ENCODE data around the genes GRIN2C and MRPL58.

GRCh38 chr17:72567273-72568012 lies 446.6 kb downstream of the SOX9 start:
- PRO-cap, 2 experiments, result no peak in any of the 2 experiments

GRCh38 chr17:72588191-72588744 lies 467.4 kb downstream of the SOX9 start:
- PRO-cap, 2 experiments, result no peak in any of the 2 experiments

GRCh38 chr17:72592148-72593062 lies 471.6 kb downstream of the SOX9 start:
- PRO-cap, 2 experiments, result peak in 2 of 2 experiments; most common minus-strand start chr17:72592804 (in 2)

- PRO-cap, 2 experiments, result no peak in any of the 2 experiments
Observed at GRCh38 chr17:72661665-72661905, 430.9 kb downstream of the SLC39A11 start.

DNA sequence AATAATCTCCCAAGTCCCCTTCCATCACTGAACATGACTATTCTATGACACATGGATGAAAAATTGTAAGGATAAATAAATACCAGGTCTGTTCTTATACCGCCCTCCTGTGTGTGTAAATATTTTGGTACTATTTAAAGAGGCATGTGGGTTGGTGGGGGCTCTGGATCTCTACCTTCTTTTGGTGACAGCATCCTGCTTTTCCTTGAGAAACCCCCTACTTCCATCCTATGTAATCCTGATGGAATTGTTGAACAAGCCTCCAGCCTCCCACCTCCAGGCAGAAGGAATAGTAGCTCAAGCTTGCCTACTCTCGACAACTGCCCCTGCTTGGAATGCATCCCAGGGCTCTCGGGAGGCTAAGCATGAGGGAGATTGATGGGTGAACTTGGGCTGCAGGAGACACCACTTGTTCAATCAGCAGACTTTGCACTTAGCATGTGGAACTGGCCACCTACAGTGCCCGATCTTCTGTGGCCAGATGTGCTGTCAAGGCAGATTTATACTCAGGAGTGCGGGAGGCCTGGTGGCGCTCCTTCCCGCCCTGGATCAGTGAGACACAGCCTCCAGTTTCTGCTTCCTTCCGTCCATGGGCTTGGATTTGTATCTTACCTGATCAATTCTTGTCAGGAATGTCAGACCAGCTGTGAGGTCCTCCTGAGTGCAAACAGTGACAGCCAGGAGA lies 287.3 kb downstream of the SLC39A11 start:
- PRO-cap, 2 experiments, result no peak in any of the 2 experiments

DNA sequence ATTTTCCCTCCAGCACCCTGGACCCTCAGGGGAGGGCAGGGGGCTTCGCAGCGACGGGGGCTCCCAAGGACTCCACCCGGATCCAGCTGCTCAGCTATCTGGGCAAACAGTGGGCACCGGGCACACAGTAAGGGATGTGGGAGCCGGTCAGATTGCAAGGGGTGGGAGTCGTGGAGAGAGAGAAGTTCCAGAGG lies 1.5 kb downstream of the CDC42EP4 start:
- PRO-cap, 2 experiments, result no peak in any of the 2 experiments

DNA sequence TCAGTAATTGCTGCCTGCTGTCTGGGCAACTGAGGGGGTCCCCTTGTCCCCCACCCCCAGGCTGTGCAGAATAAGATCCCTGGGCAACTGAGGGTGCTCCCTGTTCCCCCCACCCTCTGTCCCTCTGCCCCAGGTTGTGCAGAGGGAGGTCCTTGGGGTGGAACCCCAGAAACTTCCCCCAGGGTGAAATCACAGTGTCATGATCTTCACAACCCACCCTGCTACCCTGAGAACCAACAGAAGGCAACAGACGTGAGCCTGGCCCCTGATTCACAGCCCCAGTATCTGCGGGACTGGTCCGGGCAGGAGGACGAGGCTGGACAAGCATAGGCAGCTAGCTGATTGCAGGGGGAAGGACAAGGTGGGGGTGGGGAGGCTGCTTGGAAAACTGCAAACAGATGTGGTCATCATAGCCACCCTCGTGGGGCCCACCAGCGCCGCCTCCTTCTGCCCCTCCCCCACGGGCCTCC lies 12.1 kb upstream of the CDC42EP4 start:
- PRO-cap, 2 experiments, result no peak in any of the 2 experiments

- PRO-cap, 2 experiments, result peak in 2 of 2 experiments; most common plus-strand start chr17:73357520 (in 2); most common minus-strand start chr17:73357460 (in 2)
Observed at GRCh38 chr17:73357210-73357745, 45.5 kb upstream of the CDC42EP4 start.

- PRO-cap, 2 experiments, result no peak in any of the 2 experiments
Observed at GRCh38 chr17:73566608-73567926, 77.2 kb downstream of the SDK2 start.

- PRO-cap, 2 experiments, result no peak in any of the 2 experiments
Observed at GRCh38 chr17:74004445-74004809, 199.1 kb upstream of the RPL38 start.

DNA sequence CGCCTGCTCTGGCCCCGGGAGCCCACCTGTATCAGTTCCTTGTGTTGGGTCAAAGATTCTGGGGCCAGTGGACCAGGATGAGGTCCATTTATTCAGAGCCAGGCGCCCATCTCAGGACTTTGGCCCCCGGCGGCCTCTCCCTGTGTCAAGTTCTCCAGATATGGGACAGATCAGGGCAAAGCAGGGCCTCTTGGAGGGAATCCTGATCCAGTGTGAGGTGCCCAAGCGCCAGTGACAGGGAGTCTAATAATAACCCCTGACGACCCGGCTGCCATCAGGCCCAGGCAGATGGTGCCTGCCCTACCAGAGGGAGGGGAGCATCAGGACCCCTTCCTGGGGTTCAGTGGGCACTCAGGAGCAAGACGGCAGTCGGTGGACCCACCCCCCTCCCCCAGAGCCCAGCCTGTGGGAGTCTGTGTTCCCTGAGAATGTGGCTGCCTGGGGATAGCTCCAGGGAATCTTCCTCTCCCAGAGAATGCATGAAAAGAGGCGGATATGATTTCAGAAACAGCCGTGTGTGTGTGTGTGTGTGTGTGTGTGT lies 1.4 kb downstream of the TTYH2 start:
- PRO-cap, 2 experiments, result peak in 2 of 2 experiments; most common plus-strand start position 249 of the sequence (in 1); most common minus-strand start position 162 of the sequence (in 2)

- PRO-cap, 2 experiments, result no peak in any of the 2 experiments
Observed at GRCh38 chr17:74245778-74246173, 28.3 kb upstream of the DNAI2 start.

DNA sequence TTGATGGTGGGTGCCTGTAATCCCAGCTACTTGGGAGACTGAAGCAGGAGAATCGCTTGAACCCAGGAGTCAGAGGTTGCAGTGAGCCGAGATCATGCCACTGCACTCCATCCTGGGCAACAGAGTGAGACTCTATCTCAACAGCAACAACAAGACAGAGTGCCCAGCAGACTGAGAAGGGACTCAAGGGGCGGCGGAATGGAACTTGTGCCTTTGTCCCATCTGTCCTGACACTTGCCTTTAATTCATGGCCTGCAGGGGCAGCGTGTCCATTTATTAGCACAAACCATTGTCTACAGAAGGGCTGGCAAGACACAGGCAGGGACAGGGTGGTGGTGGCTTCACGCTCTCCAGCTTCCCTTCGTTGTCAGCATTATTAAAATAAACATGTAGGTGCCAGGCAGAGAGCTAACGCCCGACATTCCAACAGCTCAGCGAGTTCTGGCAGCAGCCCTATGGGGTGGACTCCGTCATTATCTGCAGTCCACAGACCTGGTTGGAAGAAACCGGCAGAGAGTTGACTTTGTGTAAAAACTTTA lies 16.2 kb downstream of the DNAI2 start:
- PRO-cap, 2 experiments, result peak in 2 of 2 experiments; most common plus-strand start position 473 of the sequence (in 2); most common minus-strand start position 366 of the sequence (in 1)

- PRO-cap, 2 experiments, result no peak in any of the 2 experiments
Observed at GRCh38 chr17:74380078-74380453, 12.8 kb downstream of the GPR142 start.

DNA sequence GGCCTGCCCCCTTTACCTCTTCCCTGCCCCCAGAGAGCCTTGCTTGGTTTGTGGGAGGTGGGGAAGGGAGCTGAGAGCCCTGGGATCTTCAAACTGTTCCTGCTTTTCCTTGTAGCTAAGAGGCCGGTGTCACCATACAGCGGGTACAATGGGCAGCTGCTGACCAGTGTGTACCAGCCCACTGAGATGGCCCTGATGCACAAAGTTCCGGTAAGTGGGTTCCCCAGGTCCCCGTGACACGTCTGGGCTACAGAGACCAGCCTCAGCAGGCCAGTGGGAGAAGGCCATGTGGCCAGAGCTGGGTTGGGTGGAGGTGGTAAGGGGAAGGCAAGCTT lies 11.8 kb downstream of the GPRC5C start:
- PRO-cap, 2 experiments, result no peak in any of the 2 experiments

DNA sequence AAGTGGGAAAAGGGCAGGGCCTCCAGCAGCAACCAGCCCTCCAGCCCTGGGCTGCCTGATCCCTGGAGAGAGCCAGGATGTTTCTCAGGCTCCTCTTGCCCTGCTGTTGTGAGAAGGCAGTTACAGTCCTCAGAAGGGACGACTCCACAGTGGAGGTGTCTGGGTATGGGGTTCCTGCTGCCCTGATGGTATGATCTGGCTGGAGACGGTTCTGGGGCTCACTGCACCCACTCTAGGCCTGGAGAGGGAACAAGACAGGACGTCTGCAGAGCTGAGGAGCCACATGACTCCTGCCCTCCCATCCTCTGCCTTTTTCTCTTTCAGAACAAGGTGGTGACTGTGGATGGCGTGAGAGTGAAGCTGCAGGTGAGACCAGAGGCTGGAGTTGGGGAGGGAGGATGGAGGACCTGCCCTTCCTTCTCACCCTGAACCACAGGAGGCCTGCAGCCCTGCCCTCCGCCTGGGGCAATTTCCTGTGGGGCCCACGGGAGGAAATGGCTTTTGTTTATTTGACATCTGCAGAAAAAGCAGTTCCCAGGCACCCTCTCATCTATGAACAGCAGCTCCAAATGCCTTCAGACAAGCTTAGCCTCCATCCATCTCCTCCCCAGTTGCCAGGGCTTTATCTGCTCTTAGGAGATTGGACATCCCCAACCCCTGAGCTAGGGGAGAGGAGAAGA lies 5.0 kb downstream of the RAB37 start:
- PRO-cap, 2 experiments, result no peak in any of the 2 experiments

- PRO-cap, 2 experiments, result no peak in any of the 2 experiments
Observed at GRCh38 chr17:74859775-74859984, at the start of gene GRIN2C. TSS of gene GRIN2C (minus strand) at chr17:74859885.

- PRO-cap, 2 experiments, result peak in 2 of 2 experiments; most common plus-strand start chr17:74970688 (in 2); most common minus-strand start chr17:74970524 (in 2)
Observed at GRCh38 chr17:74970260-74970987, 2.1 kb downstream of the HID1 start.

DNA sequence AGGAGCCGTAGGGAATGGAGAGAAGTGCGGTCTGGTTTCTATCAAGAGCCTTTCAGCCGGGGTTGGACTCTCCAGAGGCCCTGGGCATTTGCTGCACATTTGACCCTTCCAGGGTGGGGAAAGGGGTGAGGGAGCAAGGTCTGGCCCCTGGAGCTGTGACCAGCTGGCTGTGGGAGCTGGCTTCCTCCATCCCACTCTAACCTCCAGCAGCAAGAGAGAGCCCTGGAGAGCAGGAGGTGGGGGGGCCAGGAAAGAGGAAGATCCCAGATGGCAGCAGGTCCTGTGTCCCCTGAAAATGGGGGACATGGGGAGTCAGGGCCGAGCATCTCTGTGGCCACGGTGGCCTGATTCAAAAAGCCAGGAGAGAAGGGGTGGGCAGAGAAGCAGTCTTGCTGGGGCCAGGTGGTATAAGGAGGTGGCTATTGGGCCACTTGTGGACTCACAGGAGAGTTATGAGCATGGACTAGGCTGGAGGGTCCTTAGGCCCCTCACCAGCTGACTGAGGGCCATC lies 1.1 kb downstream of the HID1 start:
- PRO-cap, 2 experiments, result no peak in any of the 2 experiments

DNA sequence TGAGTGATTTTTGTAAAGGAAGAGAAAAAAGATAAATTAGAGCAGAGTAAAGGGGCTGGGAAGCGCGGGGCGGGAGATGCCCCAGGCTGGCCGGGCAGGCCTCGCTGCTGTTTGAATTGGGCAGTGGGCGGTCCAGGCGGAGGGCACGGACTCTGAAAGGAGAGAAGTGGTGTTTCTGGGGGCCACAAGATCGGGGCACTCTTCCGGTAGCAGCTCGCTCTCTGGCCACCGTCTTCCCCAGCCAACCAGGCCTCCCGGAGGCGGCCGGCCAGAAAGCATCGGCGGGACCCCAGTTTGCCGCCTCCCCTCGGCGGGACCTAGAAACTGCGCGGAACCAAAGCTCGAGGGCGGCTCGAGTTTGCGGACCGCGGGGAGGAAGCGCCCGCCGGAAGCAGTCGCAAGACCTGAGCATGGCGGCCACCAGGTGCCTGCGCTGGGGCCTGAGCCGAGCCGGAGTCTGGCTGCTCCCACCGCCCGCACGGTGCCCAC lies at the start of gene MRPL58:
Gene MRPL58 (plus strand): TSS at position 394 of the 489 bp plus-strand sequence.
- PRO-cap, 2 experiments, result peak in 2 of 2 experiments; most common plus-strand start position 400 of the sequence (in 2); most common minus-strand start position 333 of the sequence (in 2)